ENCODE results near the genes GPATCH3, WDTC1 and PTAFR.

- RRBS, result no CpG with 5 or more reads among the region's 17 CpGs
These were observed 12.7 kb upstream of the SFN start for GRCh38 chr1:26850143-26850837.

DNA sequence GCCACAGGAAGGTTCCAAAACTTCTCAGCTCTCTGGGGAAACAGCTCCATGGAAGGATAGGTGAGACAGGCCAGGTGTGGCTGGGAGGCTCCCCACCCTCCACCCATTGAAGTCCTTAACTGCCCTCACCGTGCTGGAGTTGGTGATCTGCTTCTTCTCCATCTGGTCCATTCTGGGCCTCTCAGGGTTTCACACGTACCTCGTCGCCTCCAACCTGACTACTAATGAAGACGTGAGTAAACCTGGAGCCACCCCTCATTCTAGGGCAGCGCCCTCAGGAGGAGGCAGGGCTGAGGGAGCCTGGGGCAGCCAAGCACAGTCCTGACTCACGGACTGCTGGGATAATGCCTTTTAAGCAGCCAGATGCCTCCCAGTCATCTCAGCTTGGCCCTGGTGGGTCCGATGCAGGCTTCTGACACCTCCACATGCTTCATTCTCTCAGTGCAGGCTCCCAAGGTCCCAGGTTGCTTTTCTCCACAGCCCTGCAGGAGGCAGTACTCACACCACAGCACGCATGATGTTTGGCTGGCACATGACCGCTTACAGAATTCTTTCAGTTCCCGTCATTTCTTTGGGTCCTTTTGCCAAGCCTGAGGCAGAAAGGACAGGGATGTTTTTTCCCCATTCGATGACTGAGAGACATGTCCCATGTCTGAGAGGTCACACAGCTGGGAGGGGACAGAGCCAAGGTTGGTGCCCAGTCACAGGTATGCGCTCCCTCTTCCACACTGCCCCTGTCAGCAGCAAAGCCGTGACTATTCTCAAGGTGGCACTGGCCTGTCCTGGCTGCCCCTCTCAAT is 11.7 kb upstream of the SFN start:
- RRBS, result no CpG with 5 or more reads among the region's 14 CpGs

DNA sequence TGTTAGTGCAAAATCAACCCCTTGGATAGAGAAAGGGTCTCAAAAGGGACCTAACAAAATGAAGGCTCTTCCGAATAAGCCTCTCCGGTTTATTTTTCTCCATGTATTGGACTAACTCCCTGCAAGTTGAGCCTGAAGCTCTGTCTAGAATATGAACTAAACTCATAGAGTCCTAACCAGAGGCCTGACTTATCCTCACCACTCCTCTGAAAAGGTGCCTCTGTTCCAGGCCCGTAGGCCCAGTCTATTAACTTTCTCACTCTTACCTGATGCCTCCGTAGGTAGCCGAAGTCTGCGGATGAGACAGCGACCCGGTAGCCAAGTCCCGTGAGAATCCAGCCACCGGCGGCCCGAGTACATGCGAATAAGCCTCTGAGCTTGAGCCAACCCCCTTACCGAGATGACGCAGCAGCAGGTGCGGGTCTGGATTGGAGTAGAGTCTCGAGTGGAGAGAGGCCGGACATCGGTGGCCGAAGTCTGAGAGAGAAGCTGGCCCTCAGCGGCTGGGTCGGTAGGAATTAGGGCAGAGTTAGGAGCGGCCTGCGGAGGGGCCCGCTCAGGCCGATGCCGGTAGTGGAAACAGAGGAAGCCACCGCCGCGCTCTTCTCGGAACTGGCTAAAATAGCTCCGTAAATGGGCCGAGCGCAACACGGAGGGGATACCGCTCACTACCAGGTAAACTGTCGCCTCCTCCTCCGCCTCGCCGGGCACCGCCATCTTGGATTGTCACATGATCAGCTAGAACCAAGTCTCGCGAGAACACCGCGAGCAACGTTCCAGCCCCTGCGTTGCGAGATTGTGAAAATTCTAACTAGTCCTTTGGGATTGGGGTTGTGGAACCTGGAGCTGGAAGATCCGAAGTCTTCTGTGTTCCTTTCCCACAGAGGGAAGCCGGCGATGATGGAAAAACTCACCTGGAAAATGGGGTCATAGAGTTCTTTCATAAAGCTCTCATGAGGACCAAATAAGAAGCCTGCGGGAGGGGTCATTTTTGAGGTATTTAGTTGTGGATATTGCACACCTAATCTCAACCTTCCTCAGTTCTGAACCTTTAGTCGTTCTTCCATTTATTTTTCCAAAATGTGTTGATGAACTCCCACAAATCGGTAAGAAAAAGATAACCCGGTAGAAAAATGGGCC is at the start of gene GPATCH3:
TSS of gene GPATCH3 (minus strand) at position 742 of the 1,140 bp plus-strand sequence.
- RRBS, result no CpG with 5 or more reads among the region's 55 CpGs

DNA sequence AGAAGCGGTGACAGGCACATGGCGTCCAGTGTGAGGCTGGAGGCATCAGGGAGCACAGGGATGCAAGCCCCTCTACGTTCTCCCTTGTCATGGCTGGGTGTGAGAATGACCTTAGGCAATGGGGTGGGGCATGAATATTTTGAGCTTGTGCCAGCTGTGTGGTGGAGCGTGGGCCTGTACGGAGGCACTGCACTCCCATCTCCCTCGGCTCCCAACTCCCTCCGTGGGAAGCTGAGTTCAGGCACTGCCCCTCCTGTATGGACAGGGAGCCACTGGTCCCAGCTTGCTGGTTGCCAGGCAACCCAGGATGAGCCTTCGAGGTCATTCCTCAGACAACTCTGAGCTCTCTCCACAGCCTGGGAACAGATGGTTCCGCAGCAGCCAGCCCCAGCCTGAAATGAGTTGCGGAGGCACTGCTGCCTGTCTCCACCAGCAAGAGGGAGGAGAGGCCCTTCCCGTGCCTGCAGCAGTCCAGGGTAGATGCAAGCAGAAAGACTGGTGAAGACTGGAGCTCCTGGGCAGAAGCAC is 58.3 kb upstream of the TENT5B start:
- RRBS, result no CpG with 5 or more reads among the region's 11 CpGs

GRCh38 chr1:27138308-27139518 is 16.2 kb downstream of the SLC9A1 start:
- RRBS, result no CpG with 5 or more reads among the region's 22 CpGs

DNA sequence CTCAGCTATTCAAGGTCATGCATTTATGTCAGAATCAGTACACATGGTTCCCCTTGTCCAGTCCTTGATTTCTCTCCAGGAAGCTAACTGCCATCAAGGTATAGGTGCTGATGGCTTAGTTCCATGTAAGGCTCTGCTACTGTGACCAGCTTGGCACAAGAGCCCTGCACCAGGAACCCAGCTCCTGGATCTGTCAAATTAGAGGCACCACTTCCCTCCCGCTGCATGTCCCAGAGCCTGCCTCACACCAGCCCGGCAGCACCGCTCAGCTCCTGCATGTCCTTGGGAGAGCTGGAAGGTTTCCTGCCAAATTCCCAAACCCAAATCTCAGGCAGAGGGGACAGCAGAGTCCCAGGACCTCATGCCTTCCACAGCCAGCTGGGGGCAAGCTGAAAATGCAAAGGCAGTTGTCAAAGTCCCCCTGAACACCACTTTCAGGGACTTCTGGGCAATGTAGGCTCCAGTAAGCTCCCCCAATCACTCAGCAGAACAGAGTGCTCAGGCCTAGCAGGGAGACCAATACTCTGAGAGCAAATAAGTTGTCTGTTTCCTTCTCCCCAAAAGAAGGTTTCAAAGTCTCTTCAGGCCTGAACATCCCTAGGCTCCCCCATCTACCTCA is 2.3 kb downstream of the SLC9A1 start:
- RRBS, result no CpG with 5 or more reads among the region's 3 CpGs

DNA sequence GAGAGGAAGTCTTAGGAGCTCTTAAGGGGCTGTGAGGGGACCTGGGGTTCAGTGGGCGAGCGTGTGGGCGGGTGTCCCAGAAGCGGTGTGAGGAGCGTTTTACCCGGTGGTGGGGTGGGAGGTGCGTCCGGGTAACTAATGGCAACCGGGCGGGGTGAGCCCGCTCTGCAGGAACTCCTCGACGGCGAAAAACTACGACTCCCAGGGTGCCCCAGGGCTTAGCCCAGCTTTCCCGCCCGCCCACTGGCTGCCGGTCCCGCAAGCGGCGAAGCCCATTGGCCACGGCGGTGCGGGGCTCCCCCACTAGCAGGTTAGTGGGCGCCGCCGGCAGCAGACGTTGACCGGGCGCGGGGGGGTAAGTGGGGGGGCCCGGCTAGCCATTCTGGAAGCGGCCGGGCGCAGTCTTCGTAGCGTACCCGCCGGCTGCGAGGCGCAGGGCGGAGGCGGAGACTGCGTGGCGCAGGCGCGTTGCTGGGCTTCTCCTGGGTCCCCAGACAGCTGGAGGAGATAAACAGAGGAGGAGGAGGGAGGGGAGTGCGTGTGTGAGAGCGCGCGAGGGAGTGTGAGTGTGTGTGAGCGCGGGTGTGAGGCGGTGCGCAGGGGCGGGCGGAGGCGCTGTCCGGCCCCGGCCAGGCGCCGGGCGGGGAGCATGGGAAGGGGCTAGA is at the start of gene WDTC1:
TSS of gene WDTC1 (plus strand) at position 474 of the 665 bp plus-strand sequence.
- RRBS, result under 1% methylated on average over 11 of the region's 63 CpGs

- RRBS, result no CpG with 5 or more reads among the region's 5 CpGs
These were observed 844 bp downstream of the TMEM222 start for GRCh38 chr1:27322805-27323209.

- RRBS, result no CpG with 5 or more reads among the region's 10 CpGs
These were observed 3.3 kb downstream of the SYTL1 start for GRCh38 chr1:27345080-27345545.

GRCh38 chr1:27357194-27357982 is 9.4 kb downstream of the MAP3K6 start:
- RRBS, result 54% methylated on average over 15 of the region's 44 CpGs

GRCh38 chr1:27358353-27358968 is 8.3 kb downstream of the MAP3K6 start:
- RRBS, result no CpG with 5 or more reads among the region's 19 CpGs

- RRBS, result no CpG with 5 or more reads among the region's 10 CpGs
These were observed 8.9 kb downstream of the GPR3 start for GRCh38 chr1:27401038-27401999.

GRCh38 chr1:27430632-27431347 is 38.4 kb downstream of the GPR3 start:
- RRBS, result no CpG with 5 or more reads among the region's 7 CpGs

DNA sequence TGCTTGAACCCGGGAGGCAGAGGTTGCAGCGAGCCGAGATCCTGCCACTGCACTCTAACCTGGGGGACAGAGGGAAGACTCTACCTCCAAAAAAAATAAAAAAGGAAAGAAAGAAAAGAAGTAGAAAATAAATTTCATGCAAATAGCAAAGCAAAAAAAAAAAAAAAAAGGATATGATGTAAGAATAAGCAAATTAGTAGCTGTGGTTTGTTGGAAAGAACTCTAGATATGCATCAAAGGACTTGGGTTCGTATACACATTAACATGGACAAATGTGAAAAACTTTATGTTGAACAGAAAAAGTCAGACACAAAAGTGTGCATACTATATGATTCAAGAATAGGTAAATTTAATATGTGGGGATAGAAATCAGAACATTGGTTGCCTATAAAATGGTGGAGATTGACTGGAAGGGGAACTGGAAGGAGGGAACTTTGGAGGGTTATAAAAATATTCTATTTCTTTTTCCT is 11.8 kb downstream of the WASF2 start:
- RRBS, result no CpG with 5 or more reads among the region's 4 CpGs

GRCh38 chr1:27490450-27490805 is 461 bp upstream of the WASF2 start:
- RRBS, result 1% methylated on average over 3 of the region's 10 CpGs

DNA sequence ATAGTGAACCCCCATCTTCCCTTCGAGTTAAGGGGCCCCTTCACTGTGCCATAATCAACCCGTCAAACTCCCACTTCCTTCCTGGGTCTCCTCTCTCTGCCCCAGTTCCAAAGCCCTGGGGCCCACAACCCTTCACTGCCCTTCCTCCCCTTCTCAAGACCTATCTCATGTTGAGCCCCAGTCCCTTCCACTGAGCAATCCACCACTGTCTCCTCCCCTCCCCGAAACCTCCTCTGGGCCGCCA is 42.1 kb upstream of the WASF2 start:
- RRBS, result no CpG with 5 or more reads among the region's 4 CpGs

GRCh38 chr1:27622083-27622512 is 12.9 kb downstream of the FGR start:
- RRBS, result no CpG with 5 or more reads among the region's 4 CpGs

- RRBS, result 12% methylated on average over 1 of the region's 3 CpGs
These were observed 16.0 kb downstream of the IFI6 start for GRCh38 chr1:27655896-27656501.

DNA sequence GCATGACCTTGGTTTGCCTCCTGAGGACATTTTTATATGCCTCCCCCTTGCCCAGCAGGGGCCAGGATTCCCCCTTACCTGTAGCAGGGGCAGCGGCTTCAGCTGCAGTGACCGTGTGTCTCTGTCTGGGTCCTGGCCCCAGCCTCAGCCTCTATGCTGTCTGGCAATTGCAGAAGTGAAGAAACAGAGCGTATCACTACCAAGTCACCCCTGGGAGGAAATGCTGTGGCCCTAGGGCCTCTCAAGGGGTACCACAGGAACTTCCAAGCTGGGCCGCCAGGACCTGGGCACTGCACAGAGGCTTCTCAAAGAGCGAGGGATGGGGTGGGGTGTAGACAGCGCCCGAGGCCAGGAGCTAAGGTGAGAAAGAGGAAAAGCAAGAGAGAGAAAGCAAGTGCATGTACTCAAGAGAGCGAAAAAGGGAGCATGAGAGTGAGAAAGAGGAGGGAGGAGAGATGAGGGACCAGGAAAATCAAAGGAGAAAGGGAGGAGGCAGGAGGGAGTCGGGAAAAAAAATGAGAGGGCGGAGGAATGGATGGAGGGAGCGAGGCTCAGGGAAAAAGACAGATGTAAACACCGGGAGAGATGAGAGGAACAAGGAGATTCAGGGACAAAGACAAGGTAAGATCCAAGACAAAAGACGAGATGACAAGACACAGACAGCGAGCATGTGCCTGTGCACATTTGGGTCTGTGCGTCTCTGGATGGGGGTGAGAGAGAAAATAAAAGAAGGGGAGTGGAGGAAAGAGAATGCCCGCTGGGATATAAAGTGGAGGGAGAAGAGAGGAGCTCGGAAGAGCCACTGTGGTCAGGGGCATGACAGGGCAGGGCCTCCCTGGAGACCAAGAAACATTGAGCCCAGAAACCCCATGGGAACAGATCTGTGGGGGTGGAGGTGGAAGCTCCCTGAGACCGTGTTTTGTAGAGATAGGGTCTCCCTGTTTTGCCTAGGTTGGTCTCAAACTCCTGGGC is at the start of gene PTAFR:
TSS of gene PTAFR (minus strand) at position 177 of the 972 bp plus-strand sequence.
- RRBS, result no CpG with 5 or more reads among the region's 18 CpGs

DNA sequence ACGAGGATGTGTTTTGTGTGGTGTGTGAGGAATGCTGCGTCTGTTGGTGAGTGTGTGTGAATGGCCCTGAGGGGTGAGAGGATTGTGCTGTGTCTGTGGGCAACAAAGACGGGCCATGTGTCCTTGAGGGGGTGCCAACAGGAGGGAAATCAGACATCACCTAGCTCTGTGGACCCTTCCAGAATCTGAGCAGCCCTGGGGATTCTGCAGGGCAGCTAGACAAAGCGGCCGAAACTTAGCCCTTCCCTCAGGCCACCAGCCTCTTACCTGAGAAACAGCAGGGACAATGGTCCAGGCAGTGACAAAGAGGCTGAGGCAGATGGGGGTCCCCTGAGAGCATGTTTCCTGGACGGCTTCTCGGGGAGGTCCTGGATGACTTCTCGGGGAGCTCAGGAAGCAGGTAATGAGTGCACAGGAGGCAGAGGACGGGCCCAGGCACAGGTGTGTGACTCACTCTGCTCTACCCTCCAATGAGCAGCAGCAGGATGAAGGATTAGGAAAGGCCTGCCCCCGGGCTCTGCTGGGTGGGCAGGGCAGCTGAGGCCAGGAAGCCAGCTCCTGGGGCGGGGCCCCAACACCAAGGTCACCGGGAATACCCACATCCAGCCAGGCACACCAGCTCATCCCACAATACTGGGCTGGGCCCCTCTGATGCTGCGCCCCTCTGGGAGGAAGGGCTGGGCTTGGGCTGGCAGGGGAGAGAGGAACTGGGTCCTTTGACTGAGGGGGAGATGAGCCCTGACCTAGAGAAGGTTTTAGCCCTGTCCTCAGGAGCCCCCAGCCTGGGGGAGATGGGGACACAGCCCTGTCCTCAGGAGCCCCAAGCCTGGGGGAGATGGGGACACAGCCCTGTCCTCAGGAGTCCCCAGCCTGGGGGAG is 17.2 kb upstream of the PTAFR start:
- RRBS, result 50% methylated on average over 3 of the region's 13 CpGs